Endothelial cell of umbilical vein (primary cell): ENCODE results near the genes PTS and USP28.

GRCh38 chr11:111976575-111977166, 39.5 kb downstream of the DIXDC1 start:
- PRO-cap, result bidirectional peak, plus-strand start at chr11:111977209, minus-strand start at chr11:111977119
CAGE:
- cytosol, long polyA minus RNA, result no peak
- cytosol, long polyA plus RNA, result no peak
- long polyA plus RNA, result no peak
- nucleus, long polyA minus RNA, result no peak
- nucleus, long polyA plus RNA, result no peak

- PRO-cap, result no peak
CAGE:
- cytosol, long polyA minus RNA, result no peak
- cytosol, long polyA plus RNA, result no peak
- long polyA plus RNA, result no peak
- nucleus, long polyA minus RNA, result no peak
- nucleus, long polyA plus RNA, result no peak
These were observed 18.4 kb upstream of the DLAT start for GRCh38 chr11:112006577-112007477.

DNA sequence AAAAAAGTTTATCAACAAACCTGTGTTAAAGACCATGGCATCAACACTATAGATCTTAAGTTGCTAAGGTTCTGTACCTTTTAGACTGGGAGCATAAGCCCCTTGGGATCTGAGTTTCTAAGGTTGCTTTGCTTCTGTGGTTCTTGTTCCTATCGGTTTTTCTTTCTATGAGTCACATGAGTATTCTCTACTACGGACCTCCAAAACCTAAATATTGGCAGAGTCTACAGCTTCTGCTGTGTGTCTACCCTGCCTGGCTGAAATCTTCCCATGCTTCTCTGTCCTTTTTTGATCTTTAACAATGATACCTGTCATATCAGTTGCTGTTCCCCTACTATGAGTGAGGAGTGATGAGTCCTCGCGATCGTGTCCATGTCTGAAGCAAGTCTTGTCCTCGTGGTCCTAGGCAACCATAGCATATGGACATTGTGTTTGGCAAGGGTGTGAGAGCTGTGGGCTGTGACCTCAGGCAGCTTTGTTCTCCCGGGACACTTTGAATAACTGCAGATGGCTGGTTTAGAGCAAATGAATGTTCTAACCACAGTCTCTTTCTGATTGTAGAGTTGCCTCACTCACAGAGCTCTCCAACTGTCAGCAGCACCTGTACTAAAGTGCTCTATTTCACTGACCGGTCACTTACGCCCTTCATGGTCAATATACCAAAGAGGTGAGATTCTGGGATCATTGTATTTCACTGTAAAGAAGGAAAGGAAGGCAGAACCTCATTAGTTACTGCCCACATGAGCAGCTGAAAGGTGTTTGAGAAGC, 8.9 kb upstream of the DLAT start:
- PRO-cap, result no peak
CAGE:
- cytosol, long polyA minus RNA, result no peak
- cytosol, long polyA plus RNA, result no peak
- long polyA plus RNA, result no peak
- nucleus, long polyA minus RNA, result no peak
- nucleus, long polyA plus RNA, result no peak

DNA sequence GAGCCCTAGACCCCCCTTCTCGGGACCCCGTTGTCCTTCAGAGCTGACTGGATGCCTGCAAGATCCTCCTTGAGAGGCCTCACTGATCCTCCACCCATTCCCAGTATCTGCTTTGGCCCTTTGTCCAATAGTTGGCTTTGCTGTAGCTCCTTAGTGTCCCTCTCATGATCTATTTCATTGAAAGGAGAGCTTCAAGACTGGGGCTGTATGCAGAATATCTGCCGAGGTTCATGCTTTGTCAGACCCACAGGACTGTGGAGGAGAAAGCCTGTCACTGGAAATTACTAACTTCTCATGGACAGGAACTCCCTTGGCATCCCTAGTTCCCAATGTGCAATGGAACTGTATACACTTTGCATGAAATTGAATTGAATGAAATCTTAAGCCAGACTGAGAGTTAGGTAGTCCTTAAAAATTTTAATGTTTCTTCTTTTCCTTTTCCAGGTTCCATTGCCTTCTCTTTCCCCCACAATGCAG, 584 bp downstream of the DLAT start:
- PRO-cap, result unidirectional peak, minus-strand start at position 256 of the sequence
CAGE:
- cytosol, long polyA minus RNA, result no peak
- cytosol, long polyA plus RNA, result no peak
- long polyA plus RNA, result no peak
- nucleus, long polyA minus RNA, result no peak
- nucleus, long polyA plus RNA, result no peak

GRCh38 chr11:112129806-112130216, 34.1 kb downstream of the IL18 start:
- PRO-cap, result no peak
CAGE:
- cytosol, long polyA minus RNA, result no peak
- cytosol, long polyA plus RNA, result no peak
- long polyA plus RNA, result no peak
- nucleus, long polyA minus RNA, result no peak
- nucleus, long polyA plus RNA, result no peak

DNA sequence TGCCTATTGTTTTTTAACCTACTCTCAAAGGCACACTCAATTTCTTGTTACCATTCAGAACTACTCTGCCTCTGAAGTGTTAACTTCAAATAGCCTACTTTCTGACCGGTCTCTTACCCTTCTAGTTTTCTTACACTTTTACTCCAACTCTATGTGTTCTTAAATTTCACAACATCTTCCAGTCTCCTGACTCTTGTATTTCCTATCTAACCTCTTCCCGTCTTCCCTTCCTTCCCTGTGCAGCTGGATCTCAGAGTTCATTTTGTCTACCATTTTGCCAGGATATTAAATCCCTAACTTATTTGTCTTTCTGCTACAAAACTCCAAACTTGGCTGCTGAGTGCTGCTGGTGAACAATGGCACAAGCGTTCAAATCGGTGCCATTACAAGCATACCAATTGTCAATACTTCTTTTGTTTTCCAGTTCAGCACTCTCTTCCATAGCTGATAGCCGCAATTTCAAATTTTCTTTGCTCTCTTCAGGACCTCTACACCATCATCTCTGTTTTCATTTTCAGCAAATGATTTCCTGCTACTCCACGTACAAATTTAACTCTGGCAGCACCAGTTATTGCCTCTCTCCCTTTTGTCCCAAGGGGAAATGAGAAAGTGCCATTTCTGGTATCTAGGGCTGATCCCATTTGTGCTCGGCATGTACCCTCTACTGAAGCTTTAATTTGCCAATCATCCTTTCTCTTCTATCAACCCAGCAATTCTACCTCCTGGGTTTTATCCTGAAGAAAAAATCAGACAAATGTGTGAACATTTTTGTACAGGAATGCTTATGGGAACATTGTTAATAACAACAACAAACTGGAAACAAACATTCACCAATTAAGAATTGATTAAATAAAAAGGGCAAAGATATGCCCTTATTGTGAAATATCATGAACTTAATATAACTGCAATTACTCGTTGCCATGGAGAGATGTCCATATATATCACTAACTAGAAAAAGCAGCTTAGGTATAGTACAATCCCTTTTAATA, 13.3 kb downstream of the IL18 start:
- PRO-cap, result no peak
CAGE:
- cytosol, long polyA minus RNA, result no peak
- cytosol, long polyA plus RNA, result no peak
- long polyA plus RNA, result no peak
- nucleus, long polyA minus RNA, result no peak
- nucleus, long polyA plus RNA, result no peak

DNA sequence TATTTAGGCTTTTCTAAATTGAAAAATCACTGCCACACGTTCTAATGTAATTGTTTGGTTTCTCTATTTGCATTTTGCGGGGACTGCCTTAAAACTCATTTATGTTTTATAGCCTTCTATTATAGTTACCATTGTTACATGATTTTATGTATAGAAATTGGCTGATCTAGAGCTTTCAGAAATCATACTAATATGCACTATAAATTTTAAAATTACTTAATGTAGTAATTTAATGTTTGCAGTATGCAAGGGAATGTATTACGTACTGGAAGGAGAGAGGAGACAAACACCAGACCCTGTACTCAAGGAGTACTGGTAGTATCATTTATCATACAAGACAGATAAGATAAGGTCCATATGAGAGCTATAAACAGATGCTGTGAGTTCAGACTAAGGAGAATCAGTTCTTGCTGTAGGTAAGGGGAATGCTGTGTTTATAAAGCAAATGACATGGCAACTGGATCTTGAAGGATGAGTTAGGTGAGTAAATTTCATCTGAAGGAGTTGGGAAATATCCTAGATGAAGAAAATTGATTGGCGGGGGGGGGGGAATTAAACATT, 747 bp downstream of the BCO2 start:
- PRO-cap, result no peak
CAGE:
- cytosol, long polyA minus RNA, result no peak
- cytosol, long polyA plus RNA, result no peak
- long polyA plus RNA, result no peak
- nucleus, long polyA minus RNA, result no peak
- nucleus, long polyA plus RNA, result no peak

DNA sequence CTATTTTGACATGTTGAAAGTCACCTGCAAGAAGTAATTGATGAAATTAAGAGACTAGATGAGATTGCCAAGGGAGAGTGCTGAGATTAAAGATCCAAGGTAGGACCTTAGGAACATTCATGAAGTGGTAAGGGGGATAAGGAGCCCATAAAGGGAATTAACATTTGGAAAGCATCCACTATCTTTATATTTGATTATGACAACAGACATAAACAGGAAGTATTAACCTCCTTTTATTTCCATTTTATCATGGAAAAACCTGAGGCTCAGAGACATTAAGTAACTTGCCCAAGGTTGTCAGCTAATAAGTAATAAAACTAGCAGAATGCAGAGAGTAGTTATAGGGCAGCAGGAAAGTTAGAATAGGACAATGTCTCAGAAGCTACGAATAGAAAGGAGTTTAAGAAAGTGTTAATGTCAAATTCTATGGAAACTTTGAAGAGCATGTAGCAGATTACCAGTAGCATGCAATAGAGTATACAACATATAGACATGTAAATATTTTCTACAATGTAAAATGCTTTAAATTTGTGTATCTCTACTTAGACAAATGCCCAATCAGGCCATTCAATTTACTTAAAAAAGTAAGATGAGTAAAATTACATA, 1.3 kb downstream of the BCO2 start:
- PRO-cap, result no peak
CAGE:
- cytosol, long polyA minus RNA, result no peak
- cytosol, long polyA plus RNA, result no peak
- long polyA plus RNA, result no peak
- nucleus, long polyA minus RNA, result no peak
- nucleus, long polyA plus RNA, result no peak

- PRO-cap, result no peak
CAGE:
- cytosol, long polyA minus RNA, result no peak
- cytosol, long polyA plus RNA, result no peak
- long polyA plus RNA, result no peak
- nucleus, long polyA minus RNA, result no peak
- nucleus, long polyA plus RNA, result no peak
These were observed 12.5 kb upstream of the PTS start for GRCh38 chr11:112213742-112214139.

DNA sequence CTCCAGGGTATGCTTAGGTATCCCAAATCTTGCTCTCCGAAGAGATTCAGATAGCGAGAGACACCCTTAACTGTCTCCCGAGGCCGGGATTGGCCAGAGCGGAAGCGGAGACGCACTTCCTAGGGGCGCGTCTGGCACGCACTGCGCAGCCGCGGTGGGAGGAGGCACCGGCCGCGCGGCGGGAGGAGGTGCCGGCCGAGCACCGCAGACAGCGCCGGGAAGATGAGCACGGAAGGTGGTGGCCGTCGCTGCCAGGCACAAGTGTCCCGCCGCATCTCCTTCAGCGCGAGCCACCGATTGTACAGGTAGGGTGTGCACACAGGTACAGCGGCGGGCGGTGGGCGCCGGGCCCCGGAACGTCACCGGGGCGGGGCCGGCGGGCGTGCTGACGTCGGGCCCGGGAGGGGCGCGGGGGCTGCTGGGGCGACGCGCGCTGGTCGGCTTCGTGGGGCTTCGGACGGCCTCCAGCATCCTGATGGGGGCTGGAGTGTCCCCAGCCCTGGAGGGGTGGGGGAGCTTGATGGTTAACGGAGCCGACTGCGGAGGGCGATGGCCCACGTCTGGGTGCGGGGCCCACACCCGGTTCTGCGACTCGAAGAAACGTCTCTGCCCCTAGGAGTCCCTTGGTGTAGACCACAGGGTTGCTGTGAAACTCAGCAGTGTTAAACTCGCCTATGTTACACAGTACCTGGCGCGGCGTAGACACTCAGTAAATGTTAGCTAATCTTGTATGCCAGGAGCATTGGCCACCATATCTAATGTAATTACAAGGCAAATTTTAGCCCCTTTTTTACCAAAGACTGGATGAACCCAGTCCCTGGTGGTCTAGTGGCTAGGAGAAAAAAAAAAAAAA, at the start of gene PTS:
TSS of gene PTS (plus strand) at position 207 of the 853 bp plus-strand sequence.
- PRO-cap, result bidirectional peak, plus-strand start at position 167 of the sequence, minus-strand start at position 91 of the sequence; bidirectional peak, plus-strand start at position 446 of the sequence, minus-strand start at position 361 of the sequence; bidirectional peak, plus-strand start at position 812 of the sequence, minus-strand start at position 589 of the sequence
CAGE:
- cytosol, long polyA minus RNA, result no peak
- cytosol, long polyA plus RNA, result start-site peak on the plus strand centred at position 184 of the sequence, 77 bp wide, 729 and 233 reads in 2 replicates
- long polyA plus RNA, result no peak
- nucleus, long polyA minus RNA, result start-site peak on the plus strand centred at position 183 of the sequence, 59 bp wide, 207 reads; start-site peak on the plus strand centred at position 450 of the sequence, 64 bp wide, 20 reads
- nucleus, long polyA plus RNA, result start-site peak on the plus strand centred at position 183 of the sequence, 59 bp wide, 152 and 281 reads in 2 replicates

- PRO-cap, result no peak
CAGE:
- cytosol, long polyA minus RNA, result no peak
- cytosol, long polyA plus RNA, result no peak
- long polyA plus RNA, result no peak
- nucleus, long polyA minus RNA, result no peak
- nucleus, long polyA plus RNA, result no peak
These were observed 5.3 kb downstream of the PLET1 start for GRCh38 chr11:112255161-112256052.

- PRO-cap, result no peak
CAGE:
- cytosol, long polyA minus RNA, result no peak
- cytosol, long polyA plus RNA, result no peak
- long polyA plus RNA, result no peak
- nucleus, long polyA minus RNA, result no peak
- nucleus, long polyA plus RNA, result no peak
These were observed 103.4 kb upstream of the PLET1 start for GRCh38 chr11:112363910-112364516.

DNA sequence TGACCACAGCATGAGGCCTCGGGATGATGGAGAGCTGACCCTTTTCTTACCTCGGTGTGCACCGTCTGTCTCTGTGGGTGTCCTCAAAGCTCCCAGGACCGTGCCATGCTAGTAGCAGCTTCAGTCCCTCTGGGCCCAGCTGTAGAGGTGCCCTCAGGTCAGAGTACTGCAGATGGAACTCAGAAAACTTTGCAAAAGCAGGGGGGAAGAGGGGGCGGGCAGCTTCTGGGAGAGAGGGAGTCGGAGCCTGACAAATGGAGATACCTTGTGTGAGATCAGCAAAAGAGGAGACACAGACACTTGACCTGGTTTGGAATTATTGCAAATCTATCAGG, 292.4 kb upstream of the PLET1 start:
- PRO-cap, result no peak
CAGE:
- cytosol, long polyA minus RNA, result no peak
- cytosol, long polyA plus RNA, result no peak
- long polyA plus RNA, result no peak
- nucleus, long polyA minus RNA, result no peak
- nucleus, long polyA plus RNA, result no peak

DNA sequence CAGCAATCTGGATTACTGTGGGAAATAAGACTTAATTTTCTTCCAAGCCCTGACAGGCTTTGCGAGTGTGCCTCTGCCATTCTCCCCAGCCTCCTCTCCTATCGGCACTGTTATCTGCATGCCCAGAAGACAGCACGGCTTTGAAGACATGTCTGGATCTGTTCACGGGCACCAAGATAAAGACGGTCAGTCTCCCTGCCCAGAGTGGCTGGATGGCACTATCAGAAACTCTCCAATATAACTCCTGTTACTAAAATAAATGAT, 182.7 kb upstream of the NCAM1 start:
- PRO-cap, result no peak
CAGE:
- cytosol, long polyA minus RNA, result no peak
- cytosol, long polyA plus RNA, result no peak
- long polyA plus RNA, result no peak
- nucleus, long polyA minus RNA, result no peak
- nucleus, long polyA plus RNA, result no peak

GRCh38 chr11:113874610-113875034, 750 bp downstream of the USP28 start:
- PRO-cap, result unidirectional peak, plus-strand start at chr11:113874882
CAGE:
- cytosol, long polyA minus RNA, result no peak
- cytosol, long polyA plus RNA, result no peak
- long polyA plus RNA, result no peak
- nucleus, long polyA minus RNA, result no peak
- nucleus, long polyA plus RNA, result no peak

- PRO-cap, result bidirectional peak, plus-strand start at chr11:113875781, minus-strand start at chr11:113875533; bidirectional peak, plus-strand start at chr11:113876041, minus-strand start at chr11:113876020
CAGE:
- cytosol, long polyA minus RNA, result start-site peak on the minus strand at chr11:113875497-113875541, 33 reads
- cytosol, long polyA plus RNA, result no peak
- long polyA plus RNA, result no peak
- nucleus, long polyA minus RNA, result start-site peak on the plus strand at chr11:113875765-113875820, 29 reads
- nucleus, long polyA plus RNA, result start-site peak on the minus strand at chr11:113875499-113875536, 86 and 112 reads in 2 replicates
These were observed at the start of gene USP28 for GRCh38 chr11:113875431-113876233. USP28 (minus strand) TSS chr11:113875572.

GRCh38 chr11:113884371-113884656, 8.9 kb upstream of the USP28 start:
- PRO-cap, result no peak
CAGE:
- cytosol, long polyA minus RNA, result no peak
- cytosol, long polyA plus RNA, result no peak
- long polyA plus RNA, result no peak
- nucleus, long polyA minus RNA, result no peak
- nucleus, long polyA plus RNA, result no peak

DNA sequence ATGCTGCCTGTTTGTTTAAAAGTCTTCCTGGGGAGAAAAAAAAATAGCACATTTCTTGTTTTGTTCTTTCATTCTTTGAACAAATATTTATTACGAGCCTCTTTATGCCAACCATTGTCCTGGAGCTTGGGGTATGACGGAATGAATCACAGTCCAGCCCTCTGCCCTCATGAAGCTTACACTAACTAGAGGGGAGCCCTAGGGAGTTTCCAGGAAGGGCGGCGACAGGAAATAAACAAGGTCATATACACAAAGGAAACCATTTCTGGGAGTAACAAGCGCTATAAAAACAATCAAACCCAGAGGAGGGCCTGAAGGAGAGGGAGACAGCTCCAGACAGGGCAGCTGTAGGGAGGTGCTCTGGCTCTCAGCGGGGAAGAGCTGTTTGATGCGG, 15.5 kb upstream of the ZBTB16 start:
- PRO-cap, result unidirectional peak, plus-strand start at position 314 of the sequence
CAGE:
- cytosol, long polyA minus RNA, result no peak
- cytosol, long polyA plus RNA, result no peak
- long polyA plus RNA, result no peak
- nucleus, long polyA minus RNA, result no peak
- nucleus, long polyA plus RNA, result no peak

GRCh38 chr11:114063748-114064984, 4.7 kb downstream of the ZBTB16 start:
- PRO-cap, result no peak
CAGE:
- cytosol, long polyA minus RNA, result no peak
- cytosol, long polyA plus RNA, result no peak
- long polyA plus RNA, result no peak
- nucleus, long polyA minus RNA, result no peak
- nucleus, long polyA plus RNA, result no peak

DNA sequence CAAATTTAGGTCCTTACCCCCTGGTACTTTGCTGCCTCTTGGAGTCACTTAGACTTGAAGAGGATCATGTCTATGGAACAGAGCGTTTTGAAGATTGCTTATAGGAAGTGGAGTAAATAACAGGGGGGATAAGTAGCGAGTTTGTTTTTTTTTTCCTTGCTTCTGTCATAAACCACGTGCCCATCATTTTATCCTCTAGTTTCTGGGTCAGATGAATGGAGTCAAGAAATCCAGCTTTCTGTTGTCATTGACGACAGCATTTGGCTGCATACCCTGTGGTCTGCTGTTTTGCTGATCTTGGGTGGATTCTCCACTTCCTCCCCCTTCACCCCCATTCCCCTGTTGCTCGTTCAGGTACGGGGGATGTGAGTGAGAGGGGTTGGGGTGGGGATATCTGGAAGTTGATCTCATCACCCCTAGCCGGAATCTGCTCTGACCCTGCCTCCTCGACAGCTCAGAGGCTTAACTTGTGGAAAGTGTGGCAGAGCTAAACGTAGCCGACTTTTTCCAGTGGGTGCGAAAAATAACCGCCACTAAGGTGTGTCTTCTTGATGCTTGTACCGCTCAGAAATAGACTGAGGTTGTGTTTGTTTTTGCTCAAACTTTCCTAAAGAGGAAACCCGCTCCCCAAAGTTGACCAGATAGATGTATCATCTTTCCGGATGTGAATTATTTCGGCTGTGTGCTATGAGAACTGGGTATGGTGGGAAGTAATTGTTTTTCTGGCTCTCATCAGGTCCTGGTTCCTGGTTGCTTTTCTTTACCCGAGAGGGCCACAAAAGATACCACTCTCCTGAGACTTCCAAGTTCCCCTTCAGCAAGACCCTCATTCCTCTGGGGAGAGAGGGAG, 6.5 kb downstream of the ZBTB16 start:
- PRO-cap, result no peak
CAGE:
- cytosol, long polyA minus RNA, result no peak
- cytosol, long polyA plus RNA, result no peak
- long polyA plus RNA, result no peak
- nucleus, long polyA minus RNA, result no peak
- nucleus, long polyA plus RNA, result no peak